ENCODE results near the genes PSMA5, CSF1, KCNA3 and CEPT1.

DNA sequence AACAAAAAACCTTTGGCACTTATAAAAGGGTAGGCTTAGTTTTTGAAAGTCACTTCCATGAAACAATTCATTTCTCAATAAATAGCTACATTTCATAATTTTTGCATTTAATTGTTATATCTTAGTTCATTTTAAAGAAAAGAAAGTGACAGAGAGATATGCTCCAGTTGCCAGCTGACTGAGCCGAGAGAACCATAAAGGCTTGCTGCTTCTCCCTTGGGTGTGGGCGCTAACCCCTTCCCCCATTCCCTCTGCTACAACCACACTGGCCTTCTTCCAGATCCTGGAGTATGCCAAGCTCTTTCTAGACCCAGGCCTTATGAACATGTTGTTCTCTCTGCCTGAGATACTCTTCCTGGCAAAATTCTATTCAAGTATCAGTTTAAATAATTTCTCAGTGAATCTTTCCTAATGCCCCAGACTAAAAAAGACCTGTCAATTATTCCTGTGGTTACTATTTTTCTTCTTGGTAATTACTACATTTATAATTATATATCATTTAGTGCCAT is 12.3 kb downstream of the SORT1 start:
- PRO-cap, 8 experiments = no peak in any of the 8 experiments

DNA sequence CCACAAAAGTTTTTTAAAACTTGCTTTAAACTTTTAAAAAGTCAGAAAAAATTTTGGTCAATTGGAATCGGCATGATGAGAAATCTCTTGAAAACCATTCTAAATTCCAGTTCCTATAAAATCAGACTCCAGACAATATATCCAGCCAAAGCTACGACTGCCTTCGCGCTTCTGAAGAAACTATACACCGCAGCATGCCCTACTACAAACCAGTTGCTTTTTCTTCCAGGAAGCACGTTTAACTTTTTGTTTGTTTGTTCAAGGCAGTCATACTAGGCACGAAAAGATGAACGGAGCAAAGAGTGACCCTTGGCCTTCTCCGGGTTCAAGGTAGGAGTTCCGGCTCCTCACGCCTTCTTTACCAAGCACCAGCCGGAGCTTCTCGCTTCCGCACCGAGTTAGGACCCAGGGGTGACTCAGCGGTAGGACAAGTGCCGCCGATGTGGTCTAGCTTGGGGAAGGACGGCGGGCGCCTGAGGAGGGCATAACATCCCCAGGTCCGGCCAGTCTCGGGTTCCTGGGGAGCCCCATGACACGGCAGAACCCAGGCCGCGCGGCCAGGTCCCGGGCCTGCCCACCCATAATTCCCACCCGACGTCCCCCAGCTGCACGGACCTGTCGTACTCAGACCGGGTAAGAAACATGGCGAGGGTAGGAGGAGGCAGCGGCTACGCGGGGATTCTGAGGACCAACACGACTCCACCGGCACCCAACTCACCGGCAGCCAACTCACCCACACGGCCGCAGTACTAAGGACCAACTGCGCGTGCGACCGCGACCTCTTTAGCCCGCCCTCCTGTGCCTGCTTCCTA is at the start of gene PSMA5:
TSS of gene PSMA5 (minus strand) at position 762 of the 812 bp plus-strand sequence.
- PRO-cap, 8 experiments = peak in 8 of 8 experiments; most common plus-strand start position 458 of the sequence (in 7); most common minus-strand start position 731 of the sequence (in 7)

- PRO-cap, 8 experiments = no peak in any of the 8 experiments
Measured at GRCh38 chr1:109565272-109566307, 17.2 kb downstream of the GNAI3 start.

DNA sequence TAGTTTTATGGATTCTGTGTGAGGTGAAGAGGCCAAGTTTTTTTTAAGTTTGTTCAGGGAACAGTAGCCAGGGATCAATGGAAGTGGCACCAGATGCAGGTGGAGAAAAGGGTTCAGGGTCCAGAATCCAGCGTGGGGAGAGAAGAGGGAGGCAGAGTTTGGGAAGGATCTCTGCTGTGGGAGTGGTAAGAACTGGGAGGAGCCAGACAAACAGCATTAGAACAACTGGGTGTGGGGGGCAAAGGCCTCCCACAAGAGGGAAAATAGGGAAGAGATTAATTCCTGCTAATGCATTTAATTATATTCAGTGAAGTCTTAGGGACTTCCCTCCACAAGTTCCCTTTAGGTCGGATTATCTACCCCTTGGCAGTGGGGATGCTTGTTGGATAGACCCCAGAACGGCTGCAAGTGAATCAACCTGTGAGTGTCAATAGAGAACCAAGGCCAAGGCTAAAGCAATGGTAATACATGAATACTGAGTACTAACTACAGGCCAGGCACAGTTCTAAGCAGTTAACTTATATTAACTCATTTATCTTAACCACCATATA is 602 bp downstream of the GNAT2 start:
- PRO-cap, 8 experiments = peak in 1 of 8 experiments; most common minus-strand start position 449 of the sequence (in 1)

DNA sequence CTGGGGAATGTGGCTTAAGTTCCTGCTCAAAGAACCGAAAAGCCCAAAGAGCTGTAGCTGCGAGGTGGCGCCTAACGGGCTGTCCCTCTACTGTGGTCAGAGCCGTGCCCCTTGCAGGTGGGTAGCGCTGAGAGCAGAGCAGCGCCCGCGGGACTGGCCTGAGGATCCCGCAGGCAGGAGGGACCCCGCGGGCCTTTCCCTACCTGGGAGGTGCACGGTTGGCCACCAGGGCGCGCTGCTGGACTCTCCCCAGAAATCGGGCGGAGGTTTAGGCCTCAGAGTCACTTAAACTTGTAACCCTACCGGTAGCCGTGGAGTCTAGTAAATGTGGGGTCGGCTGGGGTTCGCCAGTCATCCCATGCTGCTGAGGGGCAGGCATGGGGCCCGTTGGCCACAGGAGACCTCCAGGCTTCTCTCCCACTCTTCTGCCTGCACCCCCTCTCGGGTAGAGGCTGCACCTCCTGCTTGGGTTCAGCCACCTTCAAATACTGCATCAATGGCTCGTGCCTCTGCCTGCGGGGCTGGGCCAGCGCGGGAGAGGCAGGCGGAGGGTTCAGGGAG is 12.5 kb upstream of the GSTM4 start:
- PRO-cap, 8 experiments = no peak in any of the 8 experiments

DNA sequence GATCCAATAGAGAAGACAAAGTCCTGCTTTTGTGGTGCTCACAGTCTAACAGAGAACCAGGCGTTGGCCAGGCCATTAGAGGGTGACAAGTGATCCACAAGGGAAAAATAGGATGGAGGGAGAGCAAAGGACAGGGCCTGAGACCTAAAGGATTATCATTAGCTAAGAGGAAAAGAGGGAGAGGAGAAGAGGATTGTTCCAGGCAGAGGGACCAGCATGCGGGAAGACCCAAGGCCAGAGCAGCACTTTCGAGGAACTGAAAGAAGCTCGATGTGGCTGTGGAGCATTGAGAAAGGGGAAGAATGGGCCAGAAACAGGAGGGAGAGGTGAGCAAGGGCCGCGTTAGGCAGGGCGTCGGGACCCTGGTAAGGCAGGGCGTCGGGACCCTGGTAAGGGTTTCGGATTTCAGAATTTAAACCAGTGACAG is 22.8 kb upstream of the CSF1 start:
- PRO-cap, 8 experiments = no peak in any of the 8 experiments

DNA sequence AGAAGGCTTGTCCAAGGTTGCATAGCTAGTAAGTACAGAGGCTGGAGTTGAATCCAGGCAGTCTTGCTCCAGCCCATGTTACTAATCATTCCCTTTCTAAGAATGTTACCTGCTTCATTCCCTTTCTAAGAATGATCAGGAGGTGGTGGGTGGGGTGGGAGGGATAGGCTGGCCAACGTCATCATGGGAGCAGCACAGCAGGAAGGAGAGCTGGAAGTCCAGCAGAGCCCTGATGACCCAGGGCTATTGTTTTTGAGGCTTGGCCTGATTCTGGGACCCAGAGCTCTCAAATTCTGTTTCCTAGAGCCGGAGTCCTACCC is 11.8 kb upstream of the CSF1 start:
- PRO-cap, 8 experiments = no peak in any of the 8 experiments

GRCh38 chr1:109910240-109911447 is at the start of gene CSF1:
Gene CSF1, plus strand, starts transcription at chr1:109910849.
- PRO-cap, 8 experiments = peak in 7 of 8 experiments; most common plus-strand start chr1:109910849 (in 7); most common minus-strand start chr1:109910627 (in 5)

GRCh38 chr1:109923048-109923677 is 12.5 kb downstream of the CSF1 start:
- PRO-cap, 8 experiments = no peak in any of the 8 experiments

- PRO-cap, 8 experiments = peak in 1 of 8 experiments; most common plus-strand start chr1:109934035 (in 1)
Measured at GRCh38 chr1:109933741-109934384, 23.2 kb downstream of the CSF1 start.

GRCh38 chr1:109979499-109980260 is 4.9 kb upstream of the AHCYL1 start:
- PRO-cap, 8 experiments = no peak in any of the 8 experiments

- PRO-cap, 8 experiments = no peak in any of the 8 experiments
Measured at GRCh38 chr1:109983246-109983635, 1.3 kb upstream of the AHCYL1 start.

DNA sequence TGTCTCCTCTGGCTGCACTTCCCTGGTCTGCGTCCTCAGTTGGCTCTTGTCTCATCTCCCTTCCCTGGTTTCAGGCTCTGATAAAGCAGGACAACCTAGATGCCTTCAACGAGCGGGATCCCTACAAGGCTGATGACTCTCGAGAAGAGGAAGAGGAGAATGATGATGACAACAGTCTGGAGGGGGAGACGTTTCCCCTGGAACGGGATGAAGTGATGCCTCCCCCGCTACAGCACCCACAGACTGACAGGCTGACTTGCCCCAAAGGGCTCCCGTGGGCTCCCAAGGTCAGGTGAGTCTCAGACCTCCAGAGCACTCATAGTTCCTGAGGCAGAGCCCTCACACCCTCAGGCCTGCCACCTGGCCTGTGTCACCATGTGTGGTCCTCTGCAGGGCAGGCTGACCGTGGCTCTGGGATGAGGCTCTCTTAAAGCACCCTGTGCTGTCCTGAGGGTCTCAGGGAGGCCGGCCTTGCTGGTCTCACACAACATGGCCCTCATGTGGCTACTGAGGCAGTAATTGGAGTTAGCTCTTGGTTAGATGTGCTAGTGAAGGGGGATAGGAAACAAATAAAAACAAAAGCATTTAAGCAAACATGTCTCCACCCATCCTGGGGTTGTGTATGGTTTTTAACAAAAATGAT is 9.3 kb downstream of the STRIP1 start:
- PRO-cap, 8 experiments = no peak in any of the 8 experiments

DNA sequence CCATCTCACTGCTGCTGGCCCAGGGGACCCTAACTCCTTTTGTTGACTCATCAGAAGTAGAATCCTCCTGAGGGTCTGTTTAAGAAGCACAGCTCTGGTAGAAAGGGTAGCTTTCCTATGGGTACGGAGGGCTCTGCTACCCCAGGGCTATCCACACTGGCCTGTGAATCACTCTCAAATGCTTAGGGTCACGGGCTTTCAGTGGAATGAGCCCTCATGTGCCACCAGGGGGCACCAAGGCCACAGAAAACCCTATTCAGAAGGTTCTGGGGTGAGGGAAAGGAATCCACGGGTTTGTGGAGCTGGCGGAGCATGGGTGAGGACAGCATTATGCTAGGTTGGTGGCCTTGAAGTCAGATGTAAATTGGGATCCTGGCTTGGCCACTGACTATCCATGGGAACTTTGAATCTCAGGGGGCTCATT is 5.0 kb upstream of the LAMTOR5 start:
- PRO-cap, 8 experiments = no peak in any of the 8 experiments

DNA sequence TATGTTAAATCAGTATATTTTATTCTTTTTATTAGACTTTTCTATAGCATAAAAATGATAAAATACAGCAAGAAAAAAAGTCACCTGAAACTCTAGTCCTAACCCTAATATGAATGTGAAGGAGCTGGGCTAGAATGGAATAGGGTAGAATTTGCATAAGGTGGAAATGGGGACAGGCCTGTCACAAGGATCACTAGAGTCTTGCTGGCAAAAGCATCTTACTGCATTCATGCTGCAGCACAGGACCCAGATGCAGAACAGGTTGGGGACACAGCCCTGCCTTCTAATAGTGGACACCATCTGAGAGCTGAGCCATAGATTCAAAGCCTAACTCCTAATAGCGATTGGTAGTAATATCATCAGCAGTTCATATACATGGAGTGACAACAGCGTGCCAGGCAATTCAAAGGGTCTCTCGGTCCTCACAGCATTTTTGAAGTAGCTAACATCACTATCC is 6.2 kb upstream of the LAMTOR5 start:
- PRO-cap, 8 experiments = no peak in any of the 8 experiments

GRCh38 chr1:110513382-110513818 is 5.6 kb downstream of the KCNA10 start:
- PRO-cap, 8 experiments = no peak in any of the 8 experiments

DNA sequence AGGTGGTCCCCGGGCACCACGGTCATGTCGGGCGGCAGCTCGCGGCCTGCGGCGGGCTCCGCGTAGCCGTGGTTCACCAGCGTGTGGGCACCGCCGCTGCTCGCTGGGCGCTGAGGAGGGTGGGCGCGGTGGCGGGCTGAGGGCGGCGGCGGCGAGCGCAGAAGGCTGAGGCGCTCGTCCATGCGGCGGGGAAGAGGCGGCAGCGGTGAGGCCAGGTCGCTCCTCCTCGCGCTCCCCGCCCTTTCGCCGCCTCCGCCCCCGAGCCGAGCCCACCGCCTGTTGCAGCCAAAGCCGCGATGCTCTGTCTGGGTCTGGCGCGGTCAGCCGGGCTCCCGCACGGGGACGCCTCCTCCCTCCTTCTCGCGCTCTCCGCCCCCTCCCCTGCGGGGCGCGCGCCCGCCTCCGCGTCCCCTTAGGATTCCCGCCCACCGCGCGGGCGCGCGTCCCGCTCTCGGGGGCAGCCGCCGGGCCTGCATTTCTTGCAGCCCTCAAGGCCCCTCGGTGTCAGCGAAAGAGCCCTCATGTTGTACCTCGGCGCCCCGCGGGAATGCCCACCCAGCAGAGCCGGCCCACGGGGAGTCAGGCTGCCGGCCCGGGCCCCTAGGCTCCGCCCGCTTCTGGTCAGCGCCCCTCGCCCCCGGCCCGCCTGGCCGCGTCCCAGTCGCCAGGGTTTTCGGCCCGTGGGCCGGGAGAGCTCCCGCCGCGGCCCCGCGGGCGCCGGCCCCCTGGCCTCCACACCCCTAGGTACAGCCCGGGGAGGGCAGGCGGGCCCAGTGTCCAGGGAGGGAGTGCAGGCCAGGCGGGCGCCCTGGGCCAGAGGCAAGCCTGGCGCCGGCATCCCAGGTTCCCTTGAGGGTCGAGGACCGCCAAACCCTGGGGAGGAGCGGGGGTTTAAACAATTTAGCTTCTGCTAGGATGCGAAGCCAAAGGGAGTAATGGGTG is at the start of gene KCNA3:
TSS of gene KCNA3 (minus strand) at position 313 of the 942 bp plus-strand sequence.
- PRO-cap, 8 experiments = peak in 8 of 8 experiments; most common plus-strand start position 288 of the sequence (in 5); most common minus-strand start position 167 of the sequence (in 6)

GRCh38 chr1:110875012-110875843 is 2.3 kb downstream of the CD53 start:
- PRO-cap, 8 experiments = peak in 4 of 8 experiments; most common plus-strand start chr1:110875569 (in 3); most common minus-strand start chr1:110875401 (in 2)

DNA sequence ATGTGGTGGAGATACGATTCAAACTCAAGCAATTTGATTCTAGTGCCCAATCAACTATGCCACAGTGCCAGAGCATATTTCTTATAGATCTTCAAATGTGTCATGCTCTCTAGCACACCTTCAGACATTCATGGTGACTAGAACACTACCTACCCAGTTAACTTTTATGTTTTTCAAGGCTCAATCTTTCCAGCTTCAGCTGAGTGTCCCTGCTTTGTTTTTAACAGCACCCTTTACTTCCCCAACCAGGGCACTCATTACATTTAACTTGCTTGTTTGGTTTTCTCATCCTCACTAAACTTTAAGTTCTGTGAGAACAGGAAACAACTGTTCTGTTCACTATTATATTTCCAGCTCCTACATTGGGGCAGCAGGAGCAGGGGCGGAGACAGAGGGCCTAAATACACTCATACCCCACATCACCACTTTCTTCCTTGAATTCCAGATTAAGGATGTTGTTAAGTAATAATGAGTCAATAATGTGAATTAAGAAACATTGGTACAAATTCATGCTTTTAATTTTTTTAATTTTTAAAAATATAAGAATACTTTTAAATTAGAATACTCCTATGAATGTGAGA is 6.1 kb downstream of the DRAM2 start:
- PRO-cap, 8 experiments = no peak in any of the 8 experiments

- PRO-cap, 8 experiments = peak in 8 of 8 experiments; most common plus-strand start chr1:111140292 (in 3); most common minus-strand start chr1:111140205 (in 7)
Measured at GRCh38 chr1:111139951-111140939, at the start of gene CEPT1. Gene CEPT1, plus strand, starts transcription at chr1:111140223.

All from peripheral blood mononuclear cell (primary cell).